ENCODE measurements around the genes SOX8, TELO2 and SPSB3.

GRCh38 chr16:981371-982079 lies at the start of gene SOX8:
Gene SOX8 (plus strand): TSS chr16:981770.
- RRBS, result 1% methylated on average over 57 of the region's 103 CpGs

- RRBS, result no CpG with 5 or more reads among the region's 20 CpGs
Measured at GRCh38 chr16:988663-989209, 7.2 kb downstream of the SOX8 start.

GRCh38 chr16:990570-991453 lies 9.2 kb downstream of the SOX8 start:
- RRBS, result 72% methylated on average over 28 of the region's 43 CpGs

- RRBS, result 68% methylated on average over 4 of the region's 26 CpGs
Measured at GRCh38 chr16:1028297-1028810, 44.2 kb upstream of the SSTR5 start.

- RRBS, result 80% methylated on average over 9 of the region's 32 CpGs
Measured at GRCh38 chr16:1171867-1172400, 19.0 kb downstream of the CACNA1H start.

- RRBS, result 62% methylated on average over 2 of the region's 34 CpGs
Measured at GRCh38 chr16:1192937-1193896, 31.9 kb downstream of the TPSG1 start.

GRCh38 chr16:1221646-1221975 lies 3.5 kb downstream of the TPSG1 start:
- RRBS, result no CpG with 5 or more reads among the region's 9 CpGs

DNA sequence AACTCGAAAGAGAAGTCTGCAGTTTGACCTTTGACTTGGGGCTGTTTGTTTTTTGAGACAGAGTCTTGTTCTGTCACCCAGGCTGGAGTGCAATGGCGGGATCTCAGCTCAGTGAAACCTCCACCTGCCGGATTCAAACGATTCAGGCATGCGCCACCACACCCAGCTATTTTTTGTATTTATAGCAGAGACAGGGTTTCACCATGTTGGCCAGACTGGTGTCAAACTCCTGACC lies 18.5 kb upstream of the UBE2I start:
- RRBS, result no CpG with 5 or more reads among the region's 5 CpGs

DNA sequence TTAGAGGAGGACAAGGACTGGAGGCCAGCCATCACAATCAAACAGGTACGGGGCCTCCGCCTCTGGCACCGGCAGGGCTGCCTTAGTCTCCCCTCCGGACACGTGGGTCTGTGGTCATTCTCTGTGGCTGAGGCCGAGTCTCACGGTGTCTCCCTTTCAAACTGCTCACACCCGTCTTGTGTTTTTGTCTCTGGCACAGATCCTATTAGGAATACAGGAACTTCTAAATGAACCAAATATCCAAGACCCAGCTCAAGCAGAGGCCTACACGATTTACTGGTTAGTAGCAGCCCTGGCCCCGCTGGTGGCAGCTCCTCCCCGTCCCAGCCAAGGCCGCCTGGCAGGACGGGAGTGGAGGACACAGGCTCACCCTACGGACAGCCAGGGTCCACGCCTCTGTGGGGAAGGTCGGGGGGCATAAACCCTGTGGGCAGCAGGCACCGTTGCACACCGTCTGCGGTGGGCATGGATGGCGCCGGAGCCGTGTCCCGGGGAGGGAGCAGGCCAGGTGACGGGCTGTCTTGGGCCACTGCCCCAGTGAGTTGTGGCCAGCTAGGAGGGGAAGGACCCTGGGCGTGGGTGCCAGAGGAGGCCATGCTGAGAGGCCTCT lies 10.9 kb downstream of the UBE2I start:
- RRBS, result no CpG with 5 or more reads among the region's 25 CpGs

- RRBS, result no CpG with 5 or more reads among the region's 30 CpGs
Measured at GRCh38 chr16:1383372-1384251, 30.9 kb downstream of the UNKL start.

- RRBS, result 1% methylated on average over 24 of the region's 89 CpGs
Measured at GRCh38 chr16:1492783-1493703, at the start of gene TELO2. Gene TELO2 (plus strand): TSS chr16:1493360.

GRCh38 chr16:1526413-1527350 lies 6.8 kb upstream of the TMEM204 start:
- RRBS, result no CpG with 5 or more reads among the region's 42 CpGs

- RRBS, result no CpG with 5 or more reads among the region's 7 CpGs
Measured at GRCh38 chr16:1601370-1601916, 10.4 kb downstream of the IFT140 start.

DNA sequence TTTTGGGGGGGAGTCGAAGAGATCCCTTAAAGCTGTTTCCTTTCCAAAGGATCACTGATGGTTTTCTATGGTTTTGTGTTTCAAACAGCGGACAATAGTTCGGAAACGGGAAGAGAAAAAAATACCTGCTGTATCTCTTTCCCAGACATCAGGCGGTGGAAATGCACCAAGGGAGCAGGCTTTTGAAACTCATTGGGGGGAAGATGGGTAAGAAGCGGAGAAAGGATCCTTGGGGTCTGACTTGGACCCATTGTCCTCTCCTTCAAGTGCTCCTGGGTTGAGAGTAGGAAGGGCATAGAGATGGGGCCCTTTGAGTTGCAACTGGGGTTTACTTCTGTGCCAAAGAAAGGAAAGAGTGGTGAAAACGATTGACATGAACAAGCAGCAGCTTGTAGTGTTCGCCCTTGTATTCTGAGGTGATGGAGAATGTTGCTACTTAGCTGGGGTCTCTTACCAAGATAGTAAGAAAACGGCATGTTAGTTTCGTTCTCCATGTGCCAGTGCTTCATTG lies 3.1 kb downstream of the CRAMP1 start:
- RRBS, result no CpG with 5 or more reads among the region's 10 CpGs

DNA sequence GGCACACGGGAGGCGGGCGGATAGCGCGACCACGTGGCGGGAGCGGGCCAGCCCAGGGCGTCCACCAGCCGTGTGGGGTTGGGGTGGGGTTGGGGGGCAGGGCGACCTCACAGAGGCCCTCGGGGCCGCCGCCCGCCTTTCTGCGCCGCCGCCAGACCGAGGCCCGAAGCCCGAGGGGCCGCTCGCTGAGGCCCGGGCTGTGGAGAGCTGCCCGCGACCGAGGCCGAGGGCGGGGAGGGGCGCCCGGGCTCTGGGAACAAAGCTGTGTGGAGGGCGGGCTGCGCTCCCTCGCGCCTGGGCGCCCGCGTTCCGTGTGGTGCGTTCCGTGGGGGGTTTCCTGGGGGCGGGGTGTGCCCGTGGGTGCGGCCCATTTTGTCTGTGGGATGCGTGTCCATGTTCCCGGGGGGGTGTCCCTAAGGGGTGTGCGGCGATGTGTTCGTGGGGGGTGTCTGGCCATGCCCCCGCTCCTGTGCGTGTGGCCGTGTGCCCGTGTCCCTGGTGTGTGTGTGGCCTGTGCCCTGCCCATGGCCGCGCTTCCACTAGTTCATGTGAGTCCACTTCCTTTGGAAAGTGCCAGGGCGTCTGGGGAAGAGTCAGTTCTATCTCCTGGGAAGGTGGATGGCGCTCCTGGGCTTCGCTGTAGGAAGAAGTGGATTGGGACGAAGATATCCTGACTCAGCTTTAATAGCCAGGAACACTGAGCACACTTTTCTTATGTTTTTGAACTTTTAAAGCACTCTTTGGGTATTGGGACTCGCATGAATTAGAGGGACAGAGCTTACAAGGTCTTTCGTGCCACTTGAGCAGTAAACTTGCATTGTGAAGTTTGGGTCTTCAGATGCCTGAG lies 512 bp downstream of the JPT2 start:
- RRBS, result 2% methylated on average over 8 of the region's 61 CpGs

DNA sequence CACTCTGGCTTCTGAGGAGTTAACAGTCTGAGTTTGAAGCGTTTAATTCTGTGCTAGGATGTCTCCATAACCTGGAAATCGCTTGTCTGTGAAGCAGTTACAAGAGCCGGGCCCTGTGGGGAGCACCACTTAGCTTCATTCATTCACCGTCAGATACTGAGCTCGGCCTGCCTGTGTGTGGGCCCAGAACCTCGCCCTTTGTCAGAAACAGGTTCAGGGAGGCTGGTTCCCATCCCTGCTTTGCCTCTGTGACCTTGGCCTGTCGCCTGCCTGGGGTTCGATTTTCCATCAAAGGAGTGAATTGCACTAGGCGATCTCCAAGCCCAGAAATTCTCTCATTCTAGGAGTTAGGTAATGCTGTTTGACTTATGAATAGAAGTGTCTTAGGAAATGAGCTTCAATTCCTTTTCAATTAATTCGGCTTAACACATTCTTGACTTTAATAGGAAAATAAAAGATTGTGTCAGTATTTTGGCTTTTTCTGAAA lies 1.5 kb downstream of the MAPK8IP3 start:
- RRBS, result no CpG with 5 or more reads among the region's 10 CpGs

DNA sequence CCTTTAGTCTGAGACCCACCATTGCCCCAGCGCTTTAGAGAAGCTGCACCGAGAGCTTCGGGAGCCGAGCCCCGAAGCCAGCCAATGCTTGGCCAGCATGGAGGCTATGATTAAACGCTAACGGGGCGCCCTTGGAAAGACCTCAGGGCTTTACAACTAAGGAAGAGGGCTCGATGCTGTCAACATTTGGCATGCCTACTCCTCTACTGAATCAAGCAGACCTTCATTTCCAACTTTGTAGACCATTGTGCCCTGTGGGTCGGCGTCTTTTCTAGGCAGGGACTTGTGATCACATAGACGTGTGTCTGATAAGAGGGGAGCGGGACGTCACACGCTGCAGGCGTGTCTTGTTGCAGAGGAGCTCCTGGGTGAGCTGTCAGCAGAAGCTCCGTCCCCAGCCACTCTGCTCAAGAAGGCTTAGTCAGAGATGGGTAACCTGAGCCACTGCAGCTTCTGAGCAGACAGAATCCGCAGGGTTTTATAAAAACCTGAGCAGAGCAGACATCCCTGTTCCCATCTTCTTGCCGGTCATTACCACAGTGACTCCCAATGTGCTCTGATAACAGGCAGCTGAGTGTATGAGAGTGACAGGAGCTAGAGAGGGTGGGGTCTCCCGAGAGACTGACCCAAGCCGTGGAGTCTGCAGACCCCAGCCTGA lies 2.8 kb downstream of the MAPK8IP3 start:
- RRBS, result no CpG with 5 or more reads among the region's 21 CpGs

DNA sequence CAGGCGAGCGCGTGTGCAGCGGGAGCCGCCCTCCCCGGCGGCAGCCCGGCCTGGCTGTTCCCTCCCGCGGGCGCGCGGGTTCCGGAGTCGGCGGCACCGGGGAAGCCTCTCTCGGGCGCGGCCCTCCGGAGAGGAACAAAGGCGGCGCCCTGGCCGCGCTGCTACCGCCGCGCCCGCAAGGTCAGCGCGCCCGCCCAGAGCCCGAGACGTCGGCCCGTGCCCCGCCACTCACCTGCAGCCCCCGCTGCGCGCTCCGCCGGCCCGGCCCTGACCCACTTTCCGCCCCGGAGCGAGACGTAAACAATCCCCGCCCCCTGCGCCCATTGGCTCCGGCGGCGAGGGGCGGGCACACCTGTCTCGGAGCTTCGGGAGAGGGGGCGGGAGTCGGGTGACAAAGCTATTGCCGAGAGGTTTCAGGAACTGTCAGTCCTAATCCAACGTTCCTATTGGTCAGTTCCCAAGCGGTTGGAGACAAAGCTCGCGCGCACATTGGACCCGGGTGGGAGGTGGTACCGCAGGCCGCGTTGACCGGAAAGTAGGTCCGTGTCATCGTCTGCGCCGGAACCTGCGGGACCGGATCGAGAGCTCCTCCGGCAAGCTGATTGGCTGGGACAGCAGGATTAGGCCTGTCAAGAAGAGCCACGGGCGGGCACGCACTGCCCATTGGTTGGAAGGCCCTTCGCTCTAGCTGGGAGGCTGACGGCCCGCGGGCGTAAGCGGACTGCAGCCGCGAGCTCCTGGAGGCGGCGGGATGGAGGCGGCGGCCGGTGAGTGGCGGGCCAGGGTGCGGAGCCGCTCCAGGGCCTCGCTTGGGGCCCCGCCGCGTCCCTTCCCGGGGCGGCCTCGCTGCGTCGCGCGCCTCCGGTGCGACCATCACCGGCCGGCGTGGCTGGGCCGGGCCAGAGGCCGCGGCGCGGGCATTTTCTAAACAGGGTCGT lies at the start of gene SPSB3:
Gene SPSB3, minus strand, starts transcription at position 302 of the 938 bp plus-strand sequence.
- RRBS, result 1% methylated on average over 28 of the region's 117 CpGs

GRCh38 chr16:1792373-1793306 lies 865 bp downstream of the IGFALS start:
- RRBS, result 73% methylated on average over 8 of the region's 43 CpGs

GRCh38 chr16:1794206-1795254 lies 1.0 kb upstream of the IGFALS start:
- RRBS, result 61% methylated on average over 6 of the region's 42 CpGs

Measured in skeletal muscle cell (primary cell).